Smooth muscle cell (in vitro differentiated cells): Measurements from ENCODE around the genes THOC3 and NOP16.

- RAMPAGE, long total RNA = no peak
Observed at GRCh38 chr5:173281882-173282208, 46.4 kb downstream of the STC2 start.

GRCh38 chr5:173333936-173334565, 5.8 kb upstream of the STC2 start:
- RAMPAGE, long total RNA = no peak

- RAMPAGE, long total RNA = no peak
Observed at GRCh38 chr5:173412248-173412867, 84.1 kb upstream of the STC2 start.

- RAMPAGE, long total RNA = no peak
Observed at GRCh38 chr5:173554853-173555882, 61.3 kb downstream of the BOD1 start.

GRCh38 chr5:173606909-173607794, 9.3 kb downstream of the BOD1 start:
- RAMPAGE, long total RNA = no peak

- RAMPAGE, long total RNA = no peak
Observed at GRCh38 chr5:173612966-173613422, 3.5 kb downstream of the BOD1 start.

DNA sequence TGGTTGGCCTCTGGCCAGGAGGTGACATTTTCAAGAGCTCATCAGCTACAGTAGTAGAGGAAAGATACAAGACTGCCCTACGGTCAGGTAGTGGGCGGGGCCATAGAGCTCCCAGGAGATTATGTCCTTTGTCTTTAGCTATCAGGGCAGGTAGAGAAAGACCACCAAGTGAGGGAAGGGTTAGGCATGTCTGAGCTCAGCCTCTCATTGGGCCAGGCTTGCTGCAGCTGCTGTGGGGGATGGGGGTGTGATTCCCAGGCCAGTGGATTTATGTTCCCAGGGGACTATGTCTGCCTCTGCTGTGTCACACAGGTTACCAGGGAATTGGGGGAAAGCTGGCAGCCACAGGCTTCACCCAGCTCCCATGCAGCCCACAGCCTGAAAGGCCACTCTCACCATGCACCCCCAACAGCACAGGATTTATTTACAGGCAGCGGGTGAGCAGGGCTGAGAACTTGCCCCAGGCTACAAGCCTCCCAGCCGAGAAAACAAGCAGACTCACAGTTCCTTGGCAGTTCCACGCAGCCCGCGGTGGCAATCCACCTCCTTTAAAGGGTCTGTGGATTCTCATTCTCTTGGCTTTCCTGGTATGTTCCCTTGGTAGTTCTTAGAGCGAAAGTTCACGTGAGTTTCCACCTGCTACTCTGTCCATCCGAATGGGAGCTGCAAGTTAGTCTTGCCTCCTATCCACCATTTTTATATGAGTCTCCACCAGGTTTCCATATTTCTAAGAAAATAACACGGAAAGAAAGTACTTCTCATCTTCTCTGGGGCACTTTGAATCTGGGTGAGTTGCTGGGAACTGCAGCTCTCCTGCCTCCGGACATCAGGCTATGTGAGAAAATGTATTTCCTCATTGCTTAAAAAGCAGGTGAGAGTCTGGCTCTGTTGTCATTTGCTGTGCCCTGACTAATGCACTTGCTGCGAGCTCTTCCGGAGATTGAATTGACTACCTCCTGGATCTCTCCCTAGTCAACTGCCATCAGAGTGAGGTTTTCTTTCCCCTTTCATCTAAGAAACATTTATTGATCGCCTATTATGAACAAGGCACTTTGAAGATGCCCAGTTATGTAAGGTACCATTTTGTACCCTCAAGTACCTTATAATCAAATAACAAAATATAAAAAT, 37.8 kb upstream of the BOD1 start:
- RAMPAGE, long total RNA = no peak

DNA sequence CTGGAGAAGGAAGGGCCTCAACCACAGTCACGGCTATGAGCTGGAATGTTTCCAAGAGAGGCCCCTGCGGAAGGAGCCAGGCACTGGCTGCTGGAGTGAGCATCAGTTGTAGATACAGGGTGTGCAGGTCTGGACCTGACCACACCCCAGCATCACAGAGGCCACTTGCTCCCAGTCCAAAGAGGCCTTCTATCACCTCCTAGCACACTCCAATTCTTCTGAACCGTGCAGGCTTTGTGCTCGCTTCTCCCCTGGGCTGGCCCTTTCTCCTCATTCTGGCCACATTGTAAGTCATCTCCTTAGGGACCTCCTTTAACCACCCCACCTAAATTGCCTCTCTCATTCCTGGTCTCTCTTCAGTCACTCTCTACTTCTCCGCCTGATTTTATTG, 120.8 kb upstream of the BOD1 start:
- RAMPAGE, long total RNA = no peak

- RAMPAGE, long total RNA = no peak
Observed at GRCh38 chr5:173948844-173949755, 39.9 kb upstream of the C5orf47 start.

GRCh38 chr5:174311613-174312542, 266.4 kb downstream of the NSG2 start:
- RAMPAGE, long total RNA = no peak

- RAMPAGE, long total RNA = no peak
Observed at GRCh38 chr5:174323863-174324288, 278.4 kb downstream of the NSG2 start.

DNA sequence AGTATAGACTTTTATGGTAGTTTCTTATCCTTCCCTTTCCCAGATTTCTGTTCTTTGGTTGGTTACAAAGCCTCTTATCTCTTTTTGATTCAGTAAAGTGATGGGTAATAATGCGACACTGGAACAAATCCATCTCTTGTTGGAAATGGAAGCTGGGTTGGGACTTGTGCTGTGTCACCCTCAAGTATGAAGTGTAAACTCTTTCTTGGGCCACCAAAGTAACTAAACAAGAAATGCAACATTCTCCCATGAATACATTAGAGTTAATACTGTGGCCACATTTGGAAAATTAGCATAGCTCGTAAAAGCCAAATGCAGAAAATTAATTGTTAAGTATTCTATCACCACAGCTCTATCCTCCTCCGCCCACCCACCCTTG, 3.3 kb downstream of the MSX2 start:
- RAMPAGE, long total RNA = no peak

DNA sequence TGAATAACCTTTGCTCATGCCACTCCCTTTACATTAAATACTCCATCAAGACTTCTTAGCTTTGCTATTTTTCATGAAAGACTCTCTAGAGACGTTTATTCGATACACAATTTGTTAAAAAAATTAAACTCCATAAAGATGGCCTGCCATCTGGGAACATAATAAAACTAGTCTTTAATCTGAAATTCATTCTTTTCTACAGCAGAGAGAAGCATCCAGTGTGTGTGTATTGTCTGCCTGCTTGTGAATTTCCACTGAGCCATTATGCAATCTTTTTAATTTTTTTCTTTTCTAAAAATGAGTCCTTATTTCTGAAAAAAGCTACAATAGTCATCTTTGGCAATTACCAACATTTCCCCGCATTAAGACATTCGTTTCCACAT, 263.0 kb downstream of the MSX2 start:
- RAMPAGE, long total RNA = no peak

DNA sequence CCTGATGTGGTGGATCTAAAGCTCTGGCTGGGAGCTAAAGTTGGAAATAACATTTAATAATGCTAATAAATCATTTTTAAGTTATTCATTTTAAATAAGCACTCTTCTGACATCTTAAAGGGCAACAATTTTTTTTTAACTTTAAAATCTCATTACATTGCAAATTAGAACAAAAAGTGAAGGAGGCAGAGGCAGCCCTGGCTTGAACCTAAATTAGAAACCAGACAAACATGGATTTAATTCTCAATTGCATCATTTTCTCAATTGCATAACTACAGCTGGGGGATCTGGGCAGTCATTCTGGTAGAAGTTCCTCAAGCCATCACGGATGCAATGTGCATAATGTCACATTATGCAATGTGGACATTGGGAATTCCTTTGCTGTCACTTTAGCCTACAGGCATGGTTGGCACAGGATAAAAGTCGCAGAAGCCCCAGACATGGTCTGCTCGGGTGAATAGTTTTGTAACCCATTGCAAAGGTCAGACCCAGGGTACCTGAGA, 290.5 kb downstream of the MSX2 start:
- RAMPAGE, long total RNA = no peak

DNA sequence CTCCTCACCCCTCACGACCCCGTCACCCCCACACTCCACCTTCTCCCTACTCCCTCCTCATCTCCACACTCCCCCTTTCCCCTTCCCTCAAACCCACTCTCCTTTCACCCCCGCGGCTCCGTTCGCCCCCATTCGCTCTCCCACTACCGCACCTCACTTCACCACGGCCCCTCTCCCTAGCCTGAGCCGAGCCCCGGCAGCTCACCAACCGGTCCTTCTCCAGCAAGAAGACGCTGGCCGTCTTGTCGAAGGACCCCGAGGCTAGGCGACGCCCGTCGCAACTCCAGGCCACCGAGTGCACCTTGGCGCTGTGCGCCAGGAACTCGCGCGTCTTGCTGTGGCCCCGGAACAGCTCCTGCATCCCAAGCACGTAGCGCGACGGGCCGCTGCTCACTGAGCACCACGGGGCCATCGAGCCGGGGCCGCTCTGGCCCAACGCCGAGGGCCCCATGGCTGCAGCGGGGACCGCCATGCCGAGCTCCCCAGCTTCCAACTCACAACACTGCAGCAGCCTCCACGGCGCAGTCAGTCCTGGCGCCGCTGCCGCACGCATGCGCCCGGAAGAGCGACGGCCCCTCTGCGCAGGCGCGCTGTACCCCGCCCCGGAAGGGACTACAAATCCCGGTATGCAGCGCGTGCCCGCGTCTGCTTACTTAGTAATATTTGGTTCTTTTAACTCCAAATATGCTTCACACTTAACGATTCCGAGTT, at the start of gene THOC3:
TSS of gene THOC3 (minus strand) at position 579 of the 711 bp plus-strand sequence.
- RAMPAGE, long total RNA = start-site peak on the minus strand centred at position 532 of the sequence, 100 bp wide, 494 and 176 reads in 2 replicates

DNA sequence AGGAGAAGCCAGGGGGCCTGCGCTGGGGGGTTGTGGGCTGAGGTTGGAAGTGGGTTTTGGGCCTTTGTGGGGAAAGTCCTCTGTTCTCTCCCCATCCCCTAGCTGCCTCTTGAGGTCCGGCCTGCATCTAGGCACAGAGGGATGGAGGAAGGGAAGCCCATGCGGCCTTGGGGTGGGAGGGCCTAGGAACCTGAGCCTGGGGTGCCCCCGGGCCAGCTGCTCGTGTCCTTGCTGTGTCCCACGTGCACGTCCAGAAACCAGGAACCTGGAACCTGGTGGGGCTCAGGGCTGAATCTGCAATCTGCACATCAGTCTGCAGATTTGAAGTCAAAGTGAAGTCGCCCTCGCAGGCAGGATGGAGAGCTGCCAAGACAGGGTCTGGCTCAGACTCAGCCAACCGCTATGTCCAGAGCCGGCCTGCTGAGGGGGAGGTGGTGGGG, 103.8 kb upstream of the SIMC1 start:
- RAMPAGE, long total RNA = no peak

GRCh38 chr5:176180620-176181259, 57.5 kb upstream of the SIMC1 start:
- RAMPAGE, long total RNA = no peak

- RAMPAGE, long total RNA = start-site peak on the minus strand at chr5:176388576-176388623, 322 and 234 reads in 2 replicates; start-site peak on the plus strand at chr5:176388744-176388801, 1,182 and 440 reads in 2 replicates
Observed at GRCh38 chr5:176387807-176388892, at the start of gene NOP16. Gene NOP16 (minus strand): TSS chr5:176388598.

DNA sequence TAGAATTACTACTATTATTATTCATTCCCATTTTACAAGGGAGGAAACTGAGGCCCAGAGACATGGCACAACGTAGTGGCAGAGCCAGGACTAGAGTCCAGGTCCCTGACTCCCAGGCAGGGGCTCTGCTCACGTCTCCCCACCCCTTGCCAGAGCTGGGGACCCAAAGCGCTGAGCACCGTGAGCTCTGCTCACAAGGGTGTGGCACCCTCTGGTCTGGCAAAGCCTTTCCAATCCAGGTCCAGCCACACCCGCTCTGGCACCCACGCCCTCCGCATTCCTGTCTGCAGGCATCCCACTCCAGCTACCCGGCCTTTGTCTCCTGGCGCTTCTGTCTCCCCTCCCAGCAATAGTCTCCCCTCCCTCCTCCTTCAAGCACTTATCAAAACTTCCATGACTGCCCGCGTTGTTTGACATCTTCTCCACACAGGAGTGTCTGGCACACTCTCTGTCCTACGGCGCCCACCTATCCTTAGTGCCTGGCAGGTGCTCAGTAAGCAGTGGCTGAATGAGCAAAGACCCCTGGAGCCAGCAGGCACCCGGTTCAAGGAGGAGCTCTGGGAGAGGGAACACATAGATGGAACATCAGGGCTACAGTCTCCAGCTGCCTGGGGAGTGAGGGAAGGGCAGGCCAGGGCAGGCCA, 11.9 kb downstream of the HIGD2A start:
- RAMPAGE, long total RNA = no peak

GRCh38 chr5:176453338-176453836, 5.2 kb downstream of the FAF2 start:
- RAMPAGE, long total RNA = no peak